Metastatic Liver Carcinoma in the Lung (tissue), 2 donors: ENCODE measurements around the genes CCL5, RDM1 and GGNBP2.

DNA sequence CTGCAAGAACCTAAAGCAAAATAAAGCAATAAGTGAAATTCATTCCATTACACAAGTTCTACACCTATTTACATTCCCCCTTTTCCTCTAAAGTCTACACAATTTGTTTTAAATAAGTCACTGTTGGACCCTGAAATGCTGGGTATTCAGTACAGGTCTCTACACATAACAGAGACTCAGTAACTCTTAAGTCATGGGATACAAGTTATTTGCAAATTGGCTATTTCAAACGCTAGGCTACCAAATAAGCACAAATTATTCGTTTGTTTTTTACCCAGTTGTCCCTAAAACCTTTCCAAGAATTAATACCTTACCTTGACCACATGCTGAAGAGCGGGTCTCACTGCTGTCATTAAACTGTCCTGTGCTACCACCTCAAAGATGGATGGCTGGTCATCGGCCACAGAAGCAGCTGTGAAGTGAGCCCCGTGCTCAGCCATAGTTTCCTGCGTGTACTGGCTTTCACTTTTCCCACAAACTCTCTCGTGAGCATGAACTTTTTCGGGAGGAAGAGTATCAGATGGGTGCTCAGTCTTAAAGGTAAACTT, 715 bp downstream of the PEX12 start:
- PRO-cap, 2 experiments: no peak in any of the 2 experiments

GRCh38 chr17:35596020-35596335, 8.9 kb downstream of the AP2B1 start:
- PRO-cap, 2 experiments: no peak in any of the 2 experiments

DNA sequence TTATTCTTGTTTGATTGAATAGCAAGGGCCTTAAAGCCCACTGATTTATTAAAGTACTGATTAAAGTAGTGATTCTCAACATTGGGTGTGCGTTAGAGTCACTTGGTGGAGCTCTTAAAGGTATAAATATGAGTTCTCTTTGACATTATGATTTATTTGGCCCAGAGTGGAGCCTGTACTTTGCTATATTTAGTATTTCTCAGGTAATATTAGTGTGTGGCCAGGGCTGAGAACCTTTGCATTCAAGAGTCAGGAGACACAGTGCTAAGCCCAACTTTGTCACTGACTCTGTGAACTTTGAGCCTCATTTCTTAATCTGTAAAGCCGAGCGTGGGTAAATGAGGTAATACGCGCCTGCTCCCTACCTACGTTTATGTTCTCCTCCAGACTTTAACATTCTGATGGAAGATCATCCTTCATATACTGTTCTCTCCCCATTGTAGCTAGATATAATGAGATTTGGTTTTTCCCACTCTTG, 10.4 kb downstream of the AP2B1 start:
- PRO-cap, 2 experiments: no peak in any of the 2 experiments

DNA sequence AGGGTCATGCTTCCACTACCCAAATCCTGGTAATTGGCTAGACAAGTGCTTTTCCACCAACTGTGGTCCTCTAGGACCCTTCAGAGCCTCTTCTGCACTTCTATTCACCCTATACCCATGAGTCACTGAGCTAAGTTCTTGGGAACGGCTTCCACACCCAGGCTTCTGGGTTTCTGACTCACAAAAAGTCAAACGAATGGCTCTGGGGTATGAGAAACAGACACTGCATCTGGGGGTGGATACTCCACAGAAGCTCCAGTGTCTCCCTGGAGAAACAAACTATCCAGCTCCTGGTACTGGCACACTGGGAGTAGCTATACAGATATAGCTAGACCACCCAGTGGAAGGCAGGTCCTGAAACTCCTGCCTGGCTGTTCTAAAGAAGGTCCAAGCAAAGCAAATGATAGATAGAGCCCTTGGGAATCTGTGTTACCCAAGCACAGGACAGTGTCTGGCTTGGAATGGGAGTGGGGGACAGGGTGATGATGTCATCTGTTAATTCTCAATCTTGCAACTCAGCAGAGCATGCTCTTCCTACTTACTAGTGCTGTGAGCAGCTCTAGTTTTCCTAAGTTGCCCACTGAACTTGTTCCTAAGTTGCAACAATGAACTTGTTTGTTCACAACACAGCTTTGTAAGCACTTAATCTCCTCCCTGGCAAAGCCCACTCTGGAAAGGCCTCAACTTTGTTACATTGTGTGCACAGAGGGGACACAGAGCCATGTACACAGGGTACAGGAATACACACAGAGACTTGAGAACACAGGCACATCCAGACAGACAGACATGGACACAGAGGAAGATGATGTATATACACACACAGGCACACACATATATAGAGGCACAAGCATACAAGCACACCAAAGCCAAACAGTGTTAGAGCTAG, 6.8 kb downstream of the MMP28 start:
- PRO-cap, 2 experiments: no peak in any of the 2 experiments

- PRO-cap, 2 experiments: no peak in any of the 2 experiments
Measured at GRCh38 chr17:35799966-35800419, 4.6 kb upstream of the MMP28 start.

- PRO-cap, 2 experiments: no peak in any of the 2 experiments
Measured at GRCh38 chr17:35838319-35838827, 29.1 kb downstream of the TAF15 start.

GRCh38 chr17:35846963-35847302, 21.8 kb downstream of the HEATR9 start:
- PRO-cap, 2 experiments: no peak in any of the 2 experiments

DNA sequence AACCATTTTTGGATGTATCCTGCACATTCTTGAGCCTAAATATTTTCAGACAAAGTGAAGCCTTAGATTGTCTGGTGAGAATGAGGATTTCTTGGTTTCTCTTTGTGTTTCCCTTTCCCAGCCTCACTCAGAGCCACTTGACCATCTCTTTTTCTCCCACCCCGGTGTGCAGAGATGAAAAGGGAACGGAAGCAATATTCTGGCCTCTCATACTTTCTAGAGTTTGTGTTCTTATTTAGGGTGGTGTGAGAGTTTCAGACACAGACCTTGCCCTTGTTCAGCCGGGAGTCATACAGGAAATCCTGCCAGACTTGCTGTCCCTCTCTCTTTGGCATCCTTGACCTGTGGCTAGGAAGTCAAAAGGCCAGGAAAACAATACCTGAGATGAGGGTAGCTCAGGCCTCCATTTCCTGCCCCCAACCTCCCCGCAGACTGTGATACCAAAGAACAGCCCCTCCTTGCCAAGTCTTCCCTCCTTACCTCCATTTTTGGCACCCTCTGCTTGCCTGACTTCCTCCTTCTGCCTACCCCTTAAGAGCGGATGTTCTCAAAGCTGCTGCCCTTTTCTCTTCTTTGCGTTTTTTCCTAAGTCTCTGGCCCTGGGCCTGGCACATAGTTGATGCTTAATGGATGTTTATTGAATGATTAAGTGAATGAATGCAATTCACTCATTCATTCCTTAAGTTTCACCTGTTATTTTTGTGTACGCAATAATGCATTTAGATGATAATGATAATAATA, 4.7 kb downstream of the CCL5 start:
- PRO-cap, 2 experiments: no peak in any of the 2 experiments

DNA sequence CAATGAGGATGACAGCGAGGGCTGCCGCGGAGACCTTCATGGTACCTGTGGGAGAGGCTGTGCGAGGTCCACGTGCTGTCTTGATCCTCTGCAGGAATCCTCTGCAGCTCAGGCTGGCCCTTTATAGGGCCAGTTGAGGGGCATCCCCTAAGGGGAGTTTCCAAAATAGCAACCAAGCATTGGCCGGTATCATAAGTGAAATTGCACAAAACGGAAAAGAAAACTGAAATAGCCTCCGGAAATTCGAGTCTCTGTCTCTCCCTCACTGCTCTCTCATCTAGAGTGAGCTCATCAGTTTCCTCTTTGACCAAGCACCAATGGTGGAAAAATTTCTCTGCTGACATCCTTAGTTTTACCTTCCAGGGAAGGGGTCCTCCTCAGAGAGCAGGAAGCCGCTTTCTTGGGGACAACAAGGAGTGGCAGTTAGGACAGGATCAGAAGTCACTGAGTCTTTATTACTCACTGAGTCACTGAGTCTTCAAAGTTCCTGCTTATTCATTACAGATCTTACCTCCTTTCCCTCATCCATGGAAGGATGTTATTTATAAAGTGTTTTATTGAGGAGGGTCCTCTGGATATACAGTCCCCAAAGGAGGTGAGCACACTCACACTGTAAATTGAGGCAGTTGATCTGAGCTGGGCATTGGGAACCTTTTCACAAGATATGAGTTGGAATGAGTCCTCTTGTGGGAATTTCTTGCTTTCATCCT, at the start of gene CCL5:
TSS of gene CCL5 (minus strand) at position 95 of the 710 bp plus-strand sequence.
- PRO-cap, 2 experiments: peak in 2 of 2 experiments; most common plus-strand start position 291 of the sequence (in 1); most common minus-strand start position 94 of the sequence (in 1)

DNA sequence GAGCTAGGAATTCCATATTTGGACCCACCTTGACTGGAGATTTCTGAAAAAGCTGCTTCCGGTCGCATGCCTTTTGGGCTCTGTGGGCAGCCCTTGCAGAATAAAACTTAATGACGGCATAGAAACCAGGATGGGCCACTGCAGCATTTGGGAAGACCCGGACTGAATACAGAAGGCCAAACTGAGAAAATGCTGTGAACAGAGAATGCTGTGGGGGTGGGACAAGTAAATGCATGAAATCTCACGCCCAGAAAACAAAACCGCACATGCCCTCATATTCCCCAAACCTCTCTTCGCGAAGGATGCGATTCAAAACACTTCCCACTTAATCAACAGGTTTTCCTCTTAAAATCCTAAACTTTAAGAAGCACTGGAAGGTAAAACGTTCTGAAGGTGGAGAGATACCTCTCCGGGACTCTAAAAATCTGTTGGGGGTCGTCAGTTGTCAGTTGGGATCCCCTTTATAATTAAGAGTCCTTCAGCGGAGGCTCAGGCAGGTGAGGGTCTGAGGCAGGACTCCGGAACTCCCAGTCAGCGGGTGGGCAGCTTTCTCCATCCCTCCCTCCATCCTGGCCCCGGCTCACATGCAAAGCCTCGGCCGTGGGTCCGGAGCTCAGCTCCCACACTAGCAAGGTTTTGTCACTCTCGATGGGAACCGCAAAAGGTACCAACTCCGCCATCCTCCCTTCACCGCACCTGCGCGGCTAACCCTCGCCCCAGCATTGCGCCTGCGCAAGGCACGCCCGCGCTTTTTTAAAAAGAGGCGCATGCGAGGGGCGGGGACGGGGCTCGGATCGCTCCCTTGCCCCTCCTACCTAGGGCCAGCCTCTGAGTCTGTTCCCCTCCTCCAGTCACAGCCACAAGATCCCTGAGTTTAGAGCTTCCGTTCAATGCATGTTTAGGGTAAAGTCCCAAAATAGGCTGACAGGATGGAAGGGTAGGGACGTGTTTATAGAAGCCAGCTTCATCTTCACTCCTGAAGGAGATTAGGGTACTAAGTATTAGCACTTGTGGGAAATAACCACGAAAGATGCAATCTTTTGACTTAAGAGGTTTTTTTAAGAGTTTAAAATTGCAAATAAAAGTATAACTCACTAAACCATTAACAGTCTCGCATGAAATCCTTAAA, at the start of gene RDM1:
TSS of gene RDM1 (minus strand) at position 726 of the 1,129 bp plus-strand sequence.
- PRO-cap, 2 experiments: peak in 1 of 2 experiments; most common minus-strand start position 698 of the sequence (in 1)

GRCh38 chr17:35947095-35947610, 3.6 kb upstream of the LYZL6 start:
- PRO-cap, 2 experiments: no peak in any of the 2 experiments

DNA sequence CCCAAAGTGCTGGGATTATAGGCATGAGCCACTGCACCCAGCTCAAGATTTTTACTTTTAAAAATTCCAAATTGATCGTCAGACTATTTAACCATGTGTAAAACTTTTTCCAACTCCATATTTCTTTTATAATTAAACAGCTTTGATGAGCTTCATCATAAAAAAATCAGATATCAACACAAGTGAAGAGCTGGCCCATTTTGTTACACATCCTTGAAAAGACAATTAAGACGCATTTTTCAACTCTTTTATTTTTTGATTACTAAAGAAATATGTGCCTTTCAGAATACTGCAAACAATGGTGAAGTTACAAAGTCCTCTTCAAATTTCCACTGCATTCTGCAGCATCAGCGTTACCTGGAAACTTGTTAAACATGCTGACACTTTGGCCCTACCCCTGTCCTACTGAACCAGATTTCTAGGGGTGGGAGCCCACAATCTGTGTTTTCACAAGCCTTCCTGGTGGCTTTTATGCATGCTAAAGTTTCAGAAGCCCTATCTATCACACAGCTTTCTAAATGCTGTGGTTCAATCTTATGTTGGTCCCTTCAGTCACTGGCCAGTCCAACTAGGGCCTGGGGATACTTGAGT, 4.5 kb upstream of the CCL14 start:
- PRO-cap, 2 experiments: no peak in any of the 2 experiments

- PRO-cap, 2 experiments: peak in 1 of 2 experiments; most common minus-strand start chr17:36002057 (in 1)
Measured at GRCh38 chr17:36001983-36002506, 692 bp upstream of the CCL15 start.

GRCh38 chr17:36182504-36183394, 6.3 kb upstream of the TBC1D3B start:
- PRO-cap, 2 experiments: peak in 2 of 2 experiments; most common plus-strand start chr17:36182620 (in 1); most common minus-strand start chr17:36183072 (in 2)

DNA sequence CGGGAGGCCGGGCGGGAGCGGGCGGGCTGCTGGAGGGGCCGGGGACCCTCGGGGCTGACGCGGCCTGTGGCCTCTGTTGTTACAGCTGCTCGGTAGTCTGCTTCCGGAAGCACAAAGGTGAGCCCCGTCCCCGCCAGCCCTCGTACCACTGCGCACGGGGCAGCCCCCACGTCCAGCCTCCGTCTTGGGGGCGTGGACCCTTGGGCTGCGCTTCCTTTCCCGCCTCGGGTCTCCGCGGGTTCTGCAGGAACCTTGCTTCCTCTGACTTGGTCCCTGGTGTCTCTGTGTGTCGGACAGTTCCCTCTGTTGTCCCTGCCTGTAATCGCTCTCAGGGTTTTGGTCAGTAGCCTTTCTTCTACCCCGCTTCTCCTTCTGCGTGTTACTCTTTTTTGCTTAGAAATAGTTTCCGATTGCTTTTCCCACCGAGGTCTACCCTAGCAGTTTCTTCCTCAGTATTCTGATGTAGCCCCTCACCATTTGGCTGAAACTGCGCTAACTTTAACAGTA, 422 bp downstream of the ZNHIT3 start:
- PRO-cap, 2 experiments: no peak in any of the 2 experiments

- PRO-cap, 2 experiments: peak in 2 of 2 experiments; most common plus-strand start chr17:36535505 (in 2); most common minus-strand start chr17:36535455 (in 2)
Measured at GRCh38 chr17:36535315-36535987, 664 bp downstream of the PIGW start.

DNA sequence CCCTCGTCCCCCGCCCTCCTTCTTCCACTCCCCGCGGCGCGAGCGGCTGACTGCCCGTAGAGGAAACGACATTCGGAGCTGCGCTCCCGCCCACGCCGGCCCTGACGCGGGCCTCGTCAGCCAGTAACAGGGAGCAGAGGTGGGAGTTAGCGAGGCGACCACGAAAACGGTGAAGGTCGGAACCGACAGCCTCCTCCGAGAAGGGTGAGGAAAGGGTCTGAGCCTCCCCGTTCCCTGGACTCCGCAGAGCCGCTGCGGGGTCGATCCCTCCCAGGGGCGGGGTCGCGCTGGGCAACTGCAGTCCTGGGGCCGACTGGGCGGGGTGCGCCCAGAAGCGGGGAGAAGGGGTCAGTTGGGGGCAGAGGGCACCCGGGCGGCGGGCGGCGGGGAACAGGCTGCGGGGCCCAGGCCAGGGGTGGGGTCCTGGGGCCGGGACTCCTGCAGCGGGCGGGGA, at the start of gene GGNBP2:
TSS of gene GGNBP2 (plus strand) at position 26 of the 454 bp plus-strand sequence.
- PRO-cap, 2 experiments: peak in 2 of 2 experiments; most common plus-strand start position 294 of the sequence (in 2); most common minus-strand start position 245 of the sequence (in 1)

- PRO-cap, 2 experiments: peak in 2 of 2 experiments; most common plus-strand start chr17:36545621 (in 2); most common minus-strand start chr17:36545394 (in 2)
Measured at GRCh38 chr17:36545348-36546410, 960 bp downstream of the GGNBP2 start.

GRCh38 chr17:36595481-36596041, 3.9 kb downstream of the DHRS11 start:
- PRO-cap, 2 experiments: no peak in any of the 2 experiments

DNA sequence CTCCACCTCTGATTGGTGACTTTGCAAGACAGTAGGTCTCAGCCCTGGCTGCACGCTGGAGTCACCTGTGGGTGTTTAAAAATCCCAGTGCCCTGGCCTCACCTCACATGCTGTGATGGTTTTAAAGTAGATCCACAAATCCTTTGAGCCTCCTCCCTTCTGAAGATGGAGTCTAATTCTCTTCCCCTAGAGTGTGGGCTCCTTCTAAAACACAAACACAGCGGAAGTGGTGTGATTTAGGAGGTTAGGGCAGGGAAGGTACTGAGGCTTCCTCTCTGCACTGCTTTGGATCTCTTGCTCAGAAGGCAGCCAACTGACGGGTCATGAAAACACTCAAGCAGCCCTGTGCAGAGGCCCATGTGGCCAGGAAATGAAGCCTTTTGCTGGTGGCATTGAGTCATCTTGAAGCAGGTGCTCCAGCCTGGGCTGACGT, 72.7 kb downstream of the MRM1 start:
- PRO-cap, 2 experiments: no peak in any of the 2 experiments